Anterior vena cava (tissue), 1 donor: Measurements from ENCODE around the gene AP5S1.

- PRO-cap, result no peak
Observed at GRCh38 chr20:3799543-3800430, 3.7 kb downstream of the CDC25B start.

DNA sequence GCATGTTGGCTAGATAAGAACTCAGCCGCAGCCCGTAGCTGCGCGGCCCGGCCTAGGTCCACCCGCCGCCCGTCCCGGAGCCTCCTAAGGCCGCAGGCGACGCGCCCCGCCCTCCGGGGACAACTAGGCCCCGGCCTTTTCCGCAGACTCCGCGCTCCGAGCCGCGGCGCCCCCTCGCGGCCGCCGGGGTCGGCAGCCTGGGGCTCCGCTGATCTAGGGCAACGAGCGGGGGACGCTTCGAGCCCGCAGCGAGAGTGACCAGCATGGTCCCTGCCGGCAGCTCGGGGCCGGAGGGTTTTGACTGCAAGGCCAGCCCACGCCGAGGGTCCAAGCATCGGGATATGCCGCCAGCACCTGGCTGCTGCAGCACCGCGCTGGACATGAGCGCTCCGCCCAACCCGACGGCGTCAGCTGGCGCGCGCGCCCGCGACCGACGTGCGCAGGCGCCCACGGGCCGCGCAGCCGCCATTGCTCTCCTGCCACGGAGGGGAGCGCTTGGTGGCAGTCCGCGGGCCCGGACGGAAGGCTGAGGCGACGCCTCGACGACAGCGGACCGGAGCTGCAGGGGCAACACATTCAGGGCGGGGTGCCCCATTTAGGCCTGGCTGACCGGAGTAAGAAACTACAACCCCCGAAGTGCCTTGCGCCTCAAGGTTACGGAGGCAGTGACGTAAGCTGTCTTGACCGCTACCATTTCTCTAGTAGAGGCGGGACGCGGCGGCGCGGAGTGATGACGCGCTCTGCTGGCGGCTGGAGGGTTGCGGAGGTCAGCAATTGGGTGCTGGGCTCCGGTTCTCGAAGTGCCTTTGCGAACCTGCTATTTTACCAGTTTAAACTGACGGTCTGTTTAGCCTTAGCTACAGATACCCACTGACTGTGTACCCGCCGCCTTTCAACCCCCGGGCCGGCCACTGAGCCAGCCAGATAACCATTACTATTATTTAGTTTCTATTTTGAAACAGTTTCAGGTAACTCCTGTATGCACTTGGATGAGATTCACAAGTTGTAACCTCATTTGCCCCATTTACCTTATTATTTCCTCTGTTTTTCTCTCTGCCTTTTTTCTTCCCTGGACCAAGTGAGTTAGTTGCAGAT lies at the start of gene AP5S1:
TSS of gene AP5S1 (plus strand) at position 459 of the 1,095 bp plus-strand sequence.
- PRO-cap, result bidirectional peak, plus-strand start at position 183 of the sequence, minus-strand start at position 86 of the sequence; bidirectional peak, plus-strand start at position 761 of the sequence, minus-strand start at position 382 of the sequence

GRCh38 chr20:3923900-3924814 lies 35.0 kb downstream of the PANK2 start:
- PRO-cap, result no peak

GRCh38 chr20:4060037-4060846 lies 44.9 kb upstream of the RNF24 start:
- PRO-cap, result unidirectional peak, plus-strand start at chr20:4060694

- PRO-cap, result no peak
Observed at GRCh38 chr20:4153236-4153651, 4.6 kb downstream of the SMOX start.

- PRO-cap, result no peak
Observed at GRCh38 chr20:4167587-4168257, 19.1 kb downstream of the SMOX start.

GRCh38 chr20:4297368-4297895 lies 48.3 kb upstream of the ADRA1D start:
- PRO-cap, result no peak

DNA sequence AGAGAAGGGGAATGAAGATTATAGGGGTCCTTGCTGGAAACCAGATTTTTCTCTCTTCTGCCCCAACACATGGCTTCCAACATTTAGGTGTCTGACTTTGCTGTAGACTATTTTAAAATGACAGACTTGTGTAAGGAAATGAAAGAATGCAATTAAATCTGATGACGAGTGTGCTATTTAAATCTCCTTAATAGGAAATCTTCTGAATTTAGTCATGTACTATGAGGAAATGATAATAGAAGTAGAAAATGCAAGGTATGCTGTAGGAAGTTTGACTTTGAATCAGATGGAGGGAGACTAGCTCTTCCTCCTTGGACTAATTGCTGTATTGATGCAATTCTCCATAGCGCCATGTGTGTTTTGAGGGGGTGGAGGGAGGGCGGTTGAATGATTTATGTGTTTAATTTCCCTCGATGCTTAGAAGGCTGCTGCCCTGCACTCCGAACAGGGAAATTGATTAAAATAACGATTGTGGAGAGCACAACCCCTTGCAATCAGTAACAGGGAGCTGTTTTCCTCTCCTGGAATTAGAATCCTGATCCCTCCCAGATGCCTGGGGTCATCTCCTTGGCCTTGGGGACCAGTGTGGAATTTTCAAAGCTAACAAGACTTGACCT lies 179.0 kb upstream of the PRNP start:
- PRO-cap, result no peak

- PRO-cap, result no peak
Observed at GRCh38 chr20:4946522-4947102, 54.7 kb downstream of the SLC23A2 start.

DNA sequence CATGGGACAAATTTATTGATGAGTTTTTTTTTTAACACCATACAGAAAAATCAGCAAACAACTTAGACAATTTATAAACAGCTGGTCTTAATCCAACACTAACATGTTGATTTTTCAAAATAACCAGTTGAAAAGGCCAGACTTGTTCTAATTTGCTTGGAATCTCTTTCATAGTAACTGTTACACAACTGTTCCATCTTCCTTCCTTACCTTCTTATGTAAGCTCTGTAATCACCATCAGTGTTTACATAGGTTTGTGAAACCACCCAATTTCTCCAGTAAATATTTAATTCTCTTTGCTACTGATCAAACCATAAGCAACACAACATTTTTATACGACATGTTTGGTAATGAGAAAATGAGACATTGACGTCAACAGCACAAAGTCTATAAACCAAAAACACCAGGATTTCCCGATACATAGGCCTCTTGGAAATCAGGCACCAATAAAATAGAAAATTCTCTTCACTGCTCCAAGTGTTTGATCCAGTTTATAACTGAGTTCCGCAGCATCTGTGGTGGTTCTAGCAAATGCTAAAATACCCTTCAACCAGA lies 34.0 kb downstream of the SLC23A2 start:
- PRO-cap, result no peak

DNA sequence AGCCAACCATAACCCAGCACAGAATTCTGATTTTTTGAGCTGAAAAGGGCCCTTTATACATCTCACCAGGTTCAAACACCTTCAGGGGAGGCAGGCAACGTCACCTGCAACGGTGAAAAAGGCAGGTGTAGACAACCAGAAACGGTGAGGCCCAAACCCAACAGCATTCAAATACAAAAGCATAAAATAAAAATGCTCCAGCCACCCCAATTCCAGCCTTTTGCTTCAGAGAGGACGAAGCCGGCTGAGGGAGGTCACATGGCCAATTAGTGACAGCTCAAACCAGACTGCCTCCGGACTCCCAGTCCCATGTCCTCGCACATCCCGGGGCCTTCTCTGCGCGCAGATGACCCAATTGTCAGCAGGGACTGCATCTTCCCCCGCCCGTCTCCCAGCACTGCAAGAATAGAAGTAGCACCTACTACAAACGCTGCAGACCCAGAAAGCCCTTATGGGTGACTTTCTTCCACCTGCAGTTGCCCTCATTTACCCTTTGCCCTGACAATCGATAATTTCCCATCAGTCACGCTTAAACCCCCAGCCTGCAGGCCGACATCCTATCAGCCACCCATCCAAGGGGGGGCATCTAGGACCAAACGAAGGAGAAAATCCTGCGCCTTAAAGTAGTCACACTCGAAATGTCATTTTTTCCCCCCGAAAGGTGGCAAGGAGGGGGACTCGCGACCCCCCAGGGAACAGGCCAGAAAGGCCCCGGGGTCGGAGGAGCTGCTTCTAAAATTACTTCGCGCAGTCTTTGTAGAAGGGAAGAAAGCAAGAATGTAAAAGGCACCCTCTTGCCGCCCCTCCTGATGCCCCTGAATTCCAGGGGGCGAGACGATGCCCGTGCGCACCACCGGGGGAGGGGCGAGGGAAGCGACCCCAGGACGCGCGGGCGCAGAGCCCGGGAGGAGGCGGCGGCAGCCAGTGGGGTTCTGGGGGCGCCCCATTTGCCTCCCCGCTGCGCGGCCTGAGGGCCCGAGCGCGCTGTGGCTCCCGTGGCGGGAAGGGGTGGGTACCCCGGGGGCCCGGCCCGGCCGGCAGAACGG lies 860 bp downstream of the SLC23A2 start:
- PRO-cap, result bidirectional peak, plus-strand start at position 320 of the sequence, minus-strand start at position 222 of the sequence

DNA sequence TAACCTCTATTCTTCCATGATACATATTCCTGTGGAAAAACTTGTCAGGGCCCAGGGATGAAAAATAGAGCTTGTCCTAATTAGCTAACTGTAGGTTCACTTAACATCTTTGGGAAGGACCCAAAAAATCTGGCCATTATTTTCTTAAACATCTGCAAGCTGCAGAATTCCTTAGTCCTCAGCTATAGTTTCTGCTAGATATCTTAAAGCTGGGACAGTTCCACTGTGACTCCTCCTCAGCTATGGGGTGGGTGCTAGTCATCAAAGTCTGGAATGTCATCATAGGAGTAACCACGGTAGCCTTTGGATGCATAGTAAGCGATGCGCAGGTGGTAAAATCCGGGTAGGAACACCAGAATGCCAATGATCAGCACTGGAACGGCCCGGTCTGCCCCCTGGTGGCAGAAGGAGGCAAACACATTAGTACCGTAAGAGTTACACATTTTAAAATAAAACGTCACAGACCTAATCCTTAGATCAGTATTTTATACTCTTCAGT lies 12.3 kb downstream of the TMEM230 start:
- PRO-cap, result no peak

DNA sequence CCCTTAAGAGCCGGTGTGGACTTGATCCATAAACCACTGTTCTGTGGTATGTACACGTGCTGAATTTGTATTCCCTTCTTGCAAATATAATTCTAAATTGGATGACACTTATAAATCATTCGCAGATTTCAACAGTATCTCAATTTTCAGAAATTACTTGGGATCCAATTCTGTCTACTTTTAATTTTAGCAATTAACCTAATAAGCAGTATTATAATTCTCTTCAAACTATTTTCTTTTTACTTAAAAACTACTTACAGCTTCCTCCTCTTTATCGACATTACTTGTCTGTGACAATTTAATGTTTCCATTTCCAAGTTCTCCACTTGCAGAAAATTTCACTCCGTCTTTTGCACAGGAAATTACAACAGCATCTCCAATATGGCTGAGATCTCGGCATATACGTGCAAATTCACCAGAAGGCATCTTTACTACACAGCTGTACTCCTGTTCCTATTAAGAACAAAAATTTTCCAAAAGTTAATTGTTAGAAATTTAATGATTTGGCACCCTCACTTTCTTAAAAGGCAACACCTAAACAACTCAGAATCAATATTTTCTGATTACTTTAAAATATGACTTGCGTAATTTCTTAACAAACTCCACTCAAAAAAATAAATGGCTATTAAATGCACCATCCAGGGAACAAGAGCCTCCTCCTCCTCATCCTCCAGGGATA lies 2.4 kb downstream of the PCNA start:
- PRO-cap, result no peak

DNA sequence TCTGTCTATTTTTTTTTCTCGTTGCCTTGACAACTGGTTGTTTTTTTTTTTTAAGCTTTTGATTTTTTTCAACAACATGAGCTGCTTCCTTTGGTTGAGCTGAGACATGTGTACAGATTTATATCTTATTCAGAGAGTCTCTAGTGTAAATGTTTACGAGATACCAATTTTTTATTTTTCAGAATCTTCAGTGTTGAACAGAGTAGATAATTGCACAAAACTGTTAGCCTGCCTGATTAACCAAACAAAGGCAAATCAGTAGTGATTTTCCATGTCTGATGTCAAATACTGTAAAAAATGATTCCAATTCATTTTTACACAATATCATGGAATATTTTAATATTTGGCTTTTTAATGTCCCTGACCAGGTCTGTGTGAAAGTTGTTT lies 75.3 kb upstream of the CHGB start:
- PRO-cap, result no peak

DNA sequence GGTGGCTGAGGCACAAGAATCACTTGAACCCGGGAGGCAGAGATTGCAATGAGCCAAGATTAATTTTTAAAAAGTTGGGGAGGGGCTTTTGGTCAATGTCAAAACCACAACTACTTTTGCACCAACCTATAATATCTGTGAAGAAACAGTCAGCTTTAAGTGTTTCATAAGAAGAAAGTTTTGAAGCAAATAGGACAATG lies 63.0 kb upstream of the CHGB start:
- PRO-cap, result no peak

- PRO-cap, result no peak
Observed at GRCh38 chr20:5862760-5862953, 48.7 kb upstream of the CHGB start.

DNA sequence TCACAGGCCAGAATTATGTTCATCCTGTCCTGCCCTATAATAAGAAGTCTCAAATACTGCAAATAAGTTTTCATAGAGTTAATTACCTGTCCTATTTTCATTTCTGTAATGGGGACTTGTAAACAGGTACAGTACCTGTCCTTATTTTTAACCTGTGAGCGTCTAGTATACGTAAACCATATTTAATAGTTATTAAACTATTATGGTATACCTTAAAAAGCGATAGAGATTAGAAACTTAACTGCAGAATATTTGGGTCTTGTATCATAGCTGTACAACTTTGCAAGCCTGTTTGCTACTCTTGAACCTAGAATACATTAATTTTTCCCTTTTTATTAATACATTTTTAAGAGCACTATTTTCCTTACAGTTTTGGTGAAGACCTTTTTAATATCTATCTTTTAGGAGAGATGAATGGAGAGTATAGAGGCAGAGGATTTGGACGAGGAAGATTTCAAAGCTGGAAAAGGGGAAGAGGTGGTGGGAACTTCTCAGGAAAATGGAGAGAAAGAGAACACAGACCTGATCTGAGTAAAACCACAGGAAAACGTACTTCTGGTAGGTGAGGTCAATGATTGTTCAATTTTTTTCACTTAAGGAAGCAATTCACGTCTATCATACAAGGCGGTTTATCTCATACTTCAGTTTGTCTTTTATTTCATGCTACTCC lies 1.3 kb downstream of the MCM8 start:
- PRO-cap, result no peak

GRCh38 chr20:6013048-6014087 lies 7.4 kb downstream of the CRLS1 start:
- PRO-cap, result no peak

DNA sequence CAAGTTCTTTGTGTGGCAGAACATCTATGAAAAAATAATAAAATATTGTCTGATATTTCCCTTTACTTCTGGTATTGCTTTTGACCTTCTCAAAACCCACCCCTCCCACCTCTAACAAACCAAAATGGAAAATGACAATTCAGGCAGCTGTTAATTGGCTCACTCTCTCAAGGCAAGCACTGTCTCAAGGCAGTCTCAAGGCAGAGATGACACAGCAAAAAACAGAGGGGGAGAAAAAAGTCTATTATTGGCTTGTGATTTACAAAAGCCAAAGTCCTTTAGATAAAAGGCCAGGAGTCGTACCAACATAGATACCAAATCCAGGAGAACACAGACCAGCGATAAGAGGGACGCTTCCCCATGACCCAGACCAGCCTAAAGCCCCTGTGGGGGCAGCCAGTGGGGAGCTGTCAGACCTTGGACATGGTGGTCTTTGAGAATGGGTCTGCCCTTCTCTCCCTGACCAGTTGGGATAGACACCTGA lies 22.0 kb upstream of the LRRN4 start:
- PRO-cap, result no peak

DNA sequence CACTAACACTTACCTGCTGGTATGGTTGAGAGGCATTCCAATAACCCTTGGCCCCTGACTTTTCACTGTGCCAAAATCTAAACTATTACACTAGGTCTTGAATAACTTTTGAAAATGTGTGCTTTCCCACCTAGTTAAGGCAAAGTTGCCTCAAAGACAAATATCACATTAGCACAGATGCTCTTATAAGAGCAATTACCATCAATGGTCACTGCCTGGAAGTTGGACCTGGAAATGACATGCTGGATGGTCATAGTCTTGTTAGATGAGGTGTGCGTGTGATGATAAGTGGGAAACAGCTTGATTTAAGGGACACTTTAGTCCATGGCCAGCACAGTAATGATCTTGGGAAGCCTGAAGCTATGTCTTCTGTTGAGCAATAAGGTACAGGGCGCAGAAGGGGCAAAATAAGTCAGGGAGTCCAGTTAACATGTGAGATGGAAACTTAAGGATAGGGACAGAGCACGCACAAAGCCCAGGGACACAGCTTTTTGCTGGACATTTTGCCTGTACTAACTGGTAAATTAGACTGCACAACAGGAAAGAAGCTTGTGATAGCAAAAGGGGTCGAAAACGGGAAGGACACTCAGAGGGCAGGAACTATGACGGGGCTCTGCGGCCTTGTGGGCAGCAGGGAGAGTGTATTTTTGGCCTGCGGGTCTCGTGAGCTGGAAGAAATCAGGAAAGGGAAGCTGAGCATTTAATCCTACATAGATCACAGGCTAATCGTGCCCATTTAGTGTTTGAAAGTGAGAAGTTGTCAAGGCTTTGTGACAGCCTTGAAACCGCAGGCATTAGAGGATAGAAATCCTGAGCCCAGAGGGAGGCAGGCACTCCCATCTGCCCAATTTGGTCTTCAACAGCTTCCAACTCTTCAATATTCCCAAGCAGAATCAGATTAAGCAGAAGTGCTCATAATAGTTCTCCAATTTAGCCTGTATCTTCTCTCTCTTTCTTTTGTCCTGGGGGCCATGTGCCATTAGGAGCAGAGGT lies 66.7 kb upstream of the BMP2 start:
- PRO-cap, result no peak